ENCODE results near the genes C4orf3 and PDE5A.

GRCh38 chr4:119151047-119151685, 15.5 kb downstream of the MYOZ2 start:
- RRBS, 2 experiments, result no CpG with 5 or more reads among the region's 3 CpGs

DNA sequence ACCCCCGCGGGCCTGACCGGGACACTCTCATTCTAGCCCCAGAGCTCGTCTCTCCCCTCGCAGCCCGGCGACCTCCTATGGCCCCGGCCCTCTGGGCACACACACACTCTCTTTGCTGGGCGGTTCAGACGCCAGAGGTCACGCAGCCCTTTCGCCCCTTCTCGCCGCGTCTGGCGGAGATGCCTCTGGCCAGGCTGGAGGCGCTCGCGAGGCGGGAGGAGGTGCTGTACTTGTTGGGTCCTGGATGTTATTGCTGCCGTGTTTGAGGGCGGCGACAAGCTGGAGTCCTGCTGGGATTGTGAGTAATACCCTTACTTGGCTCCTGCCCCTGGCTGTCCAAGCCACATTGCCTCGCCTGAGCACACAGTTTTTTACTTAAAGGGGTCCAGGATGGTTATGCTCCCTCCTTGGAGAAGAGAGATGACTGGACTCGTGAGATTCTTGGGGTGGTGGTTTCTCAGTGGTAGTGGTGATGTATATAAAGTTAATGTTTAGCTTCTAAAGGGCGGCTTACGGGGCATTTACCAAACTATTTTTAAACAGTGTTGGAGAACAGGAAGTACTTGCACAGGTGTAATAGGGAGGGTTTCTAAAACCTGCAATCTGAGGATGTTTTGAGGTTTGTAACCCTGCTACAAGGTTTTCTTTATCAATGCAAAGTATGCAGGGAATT, 544 bp downstream of the USP53 start:
- RRBS, 2 experiments, result 0% methylated on average over 3 of the region's 27 CpGs

DNA sequence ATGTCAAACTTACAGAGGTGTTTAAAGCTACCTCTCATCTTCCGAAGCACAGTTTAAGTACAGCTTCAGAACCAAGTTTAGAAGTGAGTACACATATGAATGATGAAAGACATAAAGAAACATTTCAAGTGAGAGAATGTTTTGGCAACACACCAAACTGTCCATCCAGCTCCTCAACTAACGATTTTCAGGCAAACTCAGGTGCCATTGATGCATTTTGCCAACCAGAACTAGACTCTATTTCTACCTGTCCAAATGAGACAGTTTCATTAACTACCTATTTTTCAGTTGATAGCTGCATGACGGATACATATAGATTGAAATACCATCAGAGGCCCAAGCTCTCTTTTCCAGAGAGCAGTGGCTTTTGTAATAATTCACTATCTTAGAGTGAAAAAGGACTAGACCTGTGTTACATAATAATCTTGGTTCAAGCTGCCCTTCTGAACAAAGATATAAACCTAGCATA, 7.6 kb downstream of the C4orf3 start:
- RRBS, 2 experiments, result no CpG with 5 or more reads among the region's 3 CpGs

DNA sequence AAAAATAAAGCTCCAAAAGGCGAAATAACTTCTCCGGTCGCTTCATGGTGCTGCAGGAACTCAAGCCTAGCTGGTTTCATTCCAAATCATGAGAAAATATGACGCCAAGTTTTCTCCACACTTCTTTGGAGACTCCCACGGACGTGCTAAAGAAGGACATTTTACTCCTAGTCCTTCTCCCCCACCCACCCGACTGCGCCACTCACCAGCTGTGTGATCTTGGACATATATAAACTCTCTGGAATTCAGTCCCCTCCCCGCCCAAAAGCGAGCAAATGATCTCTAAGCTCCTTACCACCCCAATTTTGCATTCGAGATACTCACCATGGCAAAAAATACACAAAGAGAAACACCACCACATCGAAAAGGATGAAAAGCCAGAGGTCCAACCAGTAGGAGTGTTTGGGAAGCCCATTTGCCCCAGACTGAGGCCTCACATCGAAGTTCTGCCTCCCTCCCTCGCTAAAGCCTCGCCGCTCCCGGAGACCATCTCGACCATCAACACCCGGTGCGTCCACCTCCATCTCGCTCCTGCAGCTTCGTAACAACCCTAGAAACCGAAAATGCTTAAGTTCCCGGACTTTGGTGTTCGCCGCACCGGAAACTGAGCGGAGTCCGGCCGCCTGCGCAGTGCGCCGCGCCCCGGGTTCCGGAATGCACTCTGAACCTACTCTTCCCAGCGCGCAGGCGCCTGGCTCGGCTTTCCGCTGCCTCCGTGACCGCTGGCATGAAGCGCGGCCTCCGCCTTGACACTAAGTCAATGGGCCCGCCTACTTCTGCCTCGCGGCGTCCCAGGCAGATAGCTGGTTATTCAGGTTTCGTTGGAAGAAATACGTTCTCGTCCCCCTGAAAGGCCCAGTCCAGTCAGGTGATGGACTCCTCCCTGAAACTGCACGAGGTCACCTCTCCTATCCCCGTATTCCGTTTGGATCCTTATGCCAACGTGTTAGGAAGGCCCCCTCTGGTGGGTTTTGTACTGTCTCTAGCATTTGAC, at the start of gene C4orf3:
Gene C4orf3, minus strand, starts transcription at position 634 of the 994 bp plus-strand sequence.
- RRBS, 2 experiments, result under 1 to 2% methylated on average over 6 of the region's 57 CpGs

DNA sequence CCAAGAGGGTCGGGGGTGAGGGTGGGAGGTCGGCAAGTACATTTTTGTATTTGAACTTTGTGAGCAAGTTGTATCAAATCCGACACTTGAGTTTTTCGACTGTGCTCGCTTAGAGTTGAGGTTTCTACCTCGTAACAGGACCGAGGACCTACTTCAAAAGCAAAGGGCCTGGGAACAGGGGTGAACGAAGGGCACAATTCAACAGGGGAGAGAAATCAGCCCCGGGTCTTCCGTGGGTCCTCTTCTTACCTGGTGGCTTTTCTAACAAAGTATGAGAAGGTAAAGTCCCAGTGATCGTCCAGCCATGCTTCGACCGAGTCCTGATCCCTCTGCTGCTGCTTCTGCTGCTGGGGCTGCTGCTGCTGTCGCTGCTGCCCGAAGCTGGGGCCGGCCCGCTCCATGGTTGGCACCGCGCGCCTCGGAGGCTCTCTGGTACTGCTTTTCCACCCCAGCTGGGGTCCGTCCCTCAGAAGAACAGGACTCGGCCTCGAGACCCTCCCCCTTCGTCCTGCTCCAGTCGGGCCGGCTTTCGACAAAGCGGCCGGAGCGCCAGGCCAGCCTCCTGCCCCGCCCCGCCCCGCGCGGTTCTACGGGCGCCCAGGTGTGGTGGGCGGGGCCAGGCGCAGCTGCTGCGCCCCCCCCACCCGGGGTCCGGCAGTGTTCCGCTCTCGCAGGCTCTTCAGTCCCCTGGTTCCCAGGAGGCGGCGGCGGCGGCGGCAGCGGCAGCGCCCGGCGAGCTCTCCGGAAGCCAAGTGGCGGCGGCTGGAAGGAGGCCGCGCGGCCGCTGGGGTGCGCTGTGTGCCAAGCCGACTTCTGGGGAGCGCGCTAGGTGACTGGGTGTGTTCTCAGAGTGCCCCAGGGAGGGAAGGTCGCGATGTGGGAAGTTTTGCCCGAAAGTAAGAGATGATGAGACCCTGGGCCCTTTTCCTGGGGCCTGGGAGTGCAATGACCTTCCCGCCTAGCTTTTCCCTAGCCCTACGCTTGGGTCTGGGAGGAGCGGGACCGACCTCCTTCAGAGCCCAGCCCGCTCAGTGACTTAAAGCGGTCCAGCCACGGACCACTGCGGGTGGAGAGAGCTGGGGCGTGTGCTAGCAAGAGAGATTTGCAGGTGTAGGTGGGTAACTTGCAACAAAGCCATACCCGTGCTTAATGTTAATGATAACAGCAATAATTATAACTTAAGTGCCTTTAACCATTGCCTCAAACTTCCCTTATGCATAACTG, at the start of gene PDE5A:
Gene PDE5A, minus strand, starts transcription at position 534 of the 1,224 bp plus-strand sequence.
- RRBS, 2 experiments, result under 1% methylated on average over 7 of the region's 78 CpGs

GRCh38 chr4:120755614-120756097, 166.9 kb downstream of the PRDM5 start:
- RRBS, 2 experiments, result no CpG with 5 or more reads among the region's 4 CpGs

DNA sequence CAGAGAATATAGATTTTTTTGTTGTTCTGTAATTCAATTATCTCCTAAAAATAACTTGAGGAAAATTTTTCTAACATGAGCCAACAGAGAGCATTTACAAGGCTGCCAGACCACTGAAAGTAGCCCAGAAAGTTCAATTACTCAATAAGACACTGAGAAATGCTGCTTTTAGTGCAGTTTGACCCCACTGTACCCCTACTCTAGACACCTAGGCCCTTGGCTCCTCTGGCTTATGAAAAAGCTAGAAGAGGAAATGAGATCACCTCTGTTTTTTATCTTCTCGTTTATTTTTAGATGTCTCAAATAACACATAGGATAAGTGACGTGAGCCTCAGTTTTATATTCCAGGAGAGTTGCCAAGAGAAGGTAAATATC, 24.6 kb downstream of the TNIP3 start:
- RRBS, 2 experiments, result no CpG with 5 or more reads among the region's 2 CpGs

DNA sequence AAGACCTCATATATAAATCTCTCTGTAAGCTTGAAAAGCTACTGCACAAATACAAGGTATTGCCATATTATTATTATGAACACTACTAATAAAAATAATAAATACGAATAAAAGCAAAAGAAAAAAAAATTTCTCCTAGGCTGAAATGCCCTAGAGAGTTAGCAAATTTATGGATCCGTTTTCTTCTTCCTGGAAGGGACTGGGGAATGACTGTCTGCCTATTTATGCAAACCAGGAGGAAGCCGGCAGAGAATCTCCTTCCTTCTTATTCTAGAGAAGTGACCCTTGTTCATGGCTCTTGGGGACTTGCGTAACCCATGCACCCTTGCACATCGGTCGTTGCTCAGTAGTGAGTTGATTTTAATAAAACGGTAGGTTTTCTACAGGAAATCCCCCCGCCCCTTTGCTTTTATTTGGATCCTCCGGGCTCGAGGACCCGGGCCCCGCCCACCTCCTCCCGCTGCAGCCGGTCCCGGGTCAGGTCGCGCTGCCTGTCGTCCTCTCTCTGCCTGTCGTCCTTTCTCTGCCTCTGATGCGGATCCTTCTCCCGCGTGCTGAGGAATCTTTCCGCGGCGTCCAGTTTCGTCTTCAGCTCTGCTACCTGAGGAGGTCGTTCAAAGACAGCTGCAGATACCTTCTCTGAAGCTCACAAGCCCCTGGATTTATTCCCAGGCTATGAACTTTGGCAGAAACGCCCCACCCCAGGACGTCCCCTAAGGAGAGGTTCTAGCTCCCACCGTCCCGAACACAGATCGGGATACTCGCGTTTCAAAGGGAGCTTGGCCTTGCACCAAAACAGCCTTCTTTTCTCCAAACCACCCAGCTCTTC, 7.3 kb downstream of the TNIP3 start:
- RRBS, 2 experiments, result no CpG with 5 or more reads among the region's 34 CpGs

DNA sequence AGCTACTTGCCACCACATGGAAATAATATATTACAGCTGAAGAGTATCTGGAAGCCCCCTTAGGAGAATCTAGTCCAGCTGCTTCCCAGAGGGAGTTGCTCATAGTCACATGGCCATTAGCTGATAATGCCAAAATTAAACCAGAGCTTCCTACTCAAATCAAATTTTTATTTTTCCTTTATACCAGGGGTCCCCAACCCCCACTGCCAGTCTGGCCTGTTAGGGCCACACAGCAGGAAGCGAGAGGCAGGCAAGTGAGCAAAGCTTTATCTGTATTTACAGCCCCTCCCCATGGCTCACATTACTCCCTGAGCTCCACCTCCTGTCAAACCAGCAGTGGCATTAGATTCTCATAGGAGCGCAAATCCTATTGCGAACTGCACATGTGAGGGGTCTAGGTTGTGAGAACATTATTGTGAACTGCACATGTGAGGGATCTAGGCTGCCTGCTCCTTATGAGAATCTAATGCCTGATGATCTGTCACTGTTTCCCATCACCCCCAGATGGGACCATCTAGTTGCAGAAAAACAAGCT, 19.3 kb upstream of the TNIP3 start:
- RRBS, 2 experiments, result no CpG with 5 or more reads among the region's 3 CpGs

- RRBS, 2 experiments, result no CpG with 5 or more reads among the region's 4 CpGs
Observed at GRCh38 chr4:121381292-121381642, 449 bp upstream of the QRFPR start.

DNA sequence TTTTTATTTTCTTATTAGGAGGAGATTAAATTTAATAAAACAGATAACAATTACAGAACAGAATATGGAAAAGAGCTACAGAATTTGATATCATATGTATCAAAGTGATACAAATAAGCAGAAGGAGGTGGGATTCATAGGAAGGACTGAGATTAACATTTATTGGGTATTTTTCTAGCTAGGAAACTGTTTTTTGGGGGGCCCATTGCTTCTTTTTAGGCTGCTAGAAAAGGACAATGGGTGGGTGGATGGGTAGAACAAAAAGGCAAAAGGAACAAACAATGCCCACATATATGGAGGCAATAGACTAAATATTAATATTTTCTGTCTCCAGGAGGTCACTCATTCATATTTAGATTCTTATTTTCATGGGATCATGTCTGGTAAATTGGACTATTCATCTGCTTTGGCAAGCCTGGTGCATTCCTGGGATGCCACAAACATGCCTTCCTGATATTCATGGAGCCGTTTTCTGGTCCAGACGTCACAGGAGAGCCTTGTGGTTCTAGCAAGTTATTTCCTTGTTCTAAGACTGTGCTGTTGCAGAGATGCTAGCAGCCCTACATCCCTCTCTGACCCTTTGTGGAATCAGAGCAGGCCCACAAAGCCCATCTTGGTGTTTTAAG, 16.3 kb upstream of the EXOSC9 start:
- RRBS, 2 experiments, result no CpG with 5 or more reads among the region's 2 CpGs

GRCh38 chr4:121800284-121800926, 718 bp upstream of the EXOSC9 start:
- RRBS, 2 experiments, result no CpG with 5 or more reads among the region's 9 CpGs

DNA sequence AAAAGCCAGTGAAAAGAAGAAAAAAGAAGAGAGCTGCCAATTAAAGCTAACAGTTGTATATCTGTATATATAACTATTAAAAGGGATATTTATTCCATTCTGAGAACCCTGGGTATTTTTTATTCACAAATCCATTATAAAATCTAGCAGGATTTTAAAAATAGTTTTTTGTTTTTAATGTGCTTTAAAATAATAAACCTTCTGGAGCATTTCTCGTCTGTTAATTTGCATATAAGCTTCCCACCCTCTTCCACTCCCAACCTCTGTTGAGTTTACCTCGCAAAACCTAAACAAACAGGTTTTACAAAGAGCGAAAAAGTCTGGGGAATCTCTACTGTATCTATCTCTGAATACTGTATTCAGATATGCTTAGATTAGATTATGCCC, 6.9 kb downstream of the CCNA2 start:
- RRBS, 2 experiments, result no CpG with 5 or more reads among the region's 3 CpGs

- RRBS, 2 experiments, result no CpG with 5 or more reads among the region's 19 CpGs
Observed at GRCh38 chr4:121822199-121823364, 1.1 kb downstream of the CCNA2 start.

DNA sequence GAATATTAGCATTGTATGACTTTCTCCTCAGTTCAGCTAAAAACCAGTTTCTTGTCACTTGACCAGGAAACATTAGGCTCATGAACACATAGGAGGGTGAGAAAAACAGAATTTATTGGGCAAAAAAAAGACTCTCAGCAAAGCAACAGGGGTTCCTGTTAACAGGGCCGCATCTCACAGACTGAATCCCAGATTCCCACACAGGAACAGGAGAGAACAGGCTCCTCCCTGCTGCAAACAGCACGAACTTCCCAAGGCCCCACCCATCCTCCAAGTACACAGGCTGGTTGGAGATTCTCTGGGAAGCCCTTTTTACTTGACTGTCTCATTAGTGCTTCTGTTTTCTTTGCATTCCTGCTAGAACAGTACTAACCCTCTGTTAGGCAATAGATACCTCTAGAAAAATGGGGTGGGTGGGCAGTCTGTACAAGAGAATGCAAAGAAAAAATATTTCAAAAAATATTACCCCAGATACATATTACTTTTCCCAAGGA, 52.4 kb upstream of the IL21 start:
- RRBS, 2 experiments, result no CpG with 5 or more reads among the region's 2 CpGs

DNA sequence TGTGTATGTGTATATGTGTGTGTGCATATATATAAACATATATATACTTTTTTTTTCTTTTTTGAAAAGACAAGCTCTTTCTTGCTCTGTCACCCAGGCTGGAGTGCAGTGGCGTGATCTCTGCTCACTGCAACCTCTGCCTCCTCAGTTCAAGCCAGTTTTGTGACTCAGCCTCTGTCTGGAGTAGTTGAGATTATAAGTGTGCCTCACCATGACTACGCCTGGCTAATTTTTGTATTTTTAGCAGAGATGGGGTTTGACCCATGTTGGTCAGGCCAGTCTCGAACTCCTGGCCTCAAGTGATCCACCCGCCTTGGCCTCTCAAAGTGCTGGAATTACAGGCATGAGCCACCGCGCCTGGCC, 33.2 kb downstream of the BBS12 start:
- RRBS, 2 experiments, result no CpG with 5 or more reads among the region's 6 CpGs

GRCh38 chr4:122826083-122826262, 658 bp upstream of the FGF2 start:
- RRBS, 2 experiments, result no CpG with 5 or more reads among the region's 8 CpGs

DNA sequence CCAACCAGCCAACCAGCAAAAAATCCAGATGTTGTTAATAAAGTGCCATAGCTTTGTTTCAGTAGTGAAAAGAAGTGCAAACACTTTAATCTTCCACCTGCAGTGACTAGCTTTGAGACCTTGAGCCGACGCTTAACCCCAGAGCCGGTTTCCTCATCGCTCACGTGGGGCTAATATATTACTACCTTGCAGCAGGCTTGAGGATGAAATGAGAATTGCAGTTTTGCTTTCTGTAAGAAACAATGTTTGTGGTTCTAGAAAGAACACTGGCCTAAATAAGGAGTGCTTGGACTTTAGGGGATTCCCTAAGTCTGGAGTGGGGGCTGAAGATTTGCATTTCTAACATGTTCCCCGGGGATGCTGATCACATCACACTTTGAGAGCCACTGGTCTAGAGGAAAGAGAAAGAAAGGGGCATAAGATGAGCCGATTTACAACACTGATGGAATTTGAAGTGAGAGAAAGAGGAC, 1.3 kb downstream of the FGF2 start:
- RRBS, 2 experiments, result no CpG with 5 or more reads among the region's 7 CpGs